ENCODE measurements around a stretch of chr19.

DNA sequence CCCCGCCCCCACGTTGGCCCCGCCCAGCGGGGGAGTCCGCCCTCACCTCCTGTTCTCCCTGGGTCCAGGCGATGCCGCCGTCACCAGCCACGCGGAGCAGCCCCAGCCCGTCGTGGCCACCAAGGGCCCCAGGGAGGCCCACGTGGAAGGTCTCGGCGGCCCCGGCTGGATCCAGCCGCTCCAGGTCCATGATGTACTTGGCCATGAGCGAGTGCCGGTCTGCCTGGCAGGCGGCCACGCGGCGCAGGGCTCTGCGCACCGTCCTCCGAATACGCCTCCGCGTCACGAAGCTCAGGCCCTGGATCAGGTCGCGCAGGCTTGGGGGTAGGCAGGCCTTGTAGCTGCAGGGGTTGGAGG, 5.5 kb downstream of the JAK3 start:
- PRO-cap, 2 experiments, result peak in 1 of 2 experiments; most common plus-strand start position 52 of the sequence (in 1)
- RAMPAGE, long total RNA, 4 experiments, result start-site peak on the minus strand in 1 of 4 experiments, centred at position 203 of the sequence, 17 reads per replicate

GRCh38 chr19:17950038-17951057, 16.6 kb upstream of the KCNN1 start:
- PRO-cap, 2 experiments, result no peak in any of the 2 experiments
- RAMPAGE, long total RNA, 4 experiments, result no peak in any of the 4 experiments

DNA sequence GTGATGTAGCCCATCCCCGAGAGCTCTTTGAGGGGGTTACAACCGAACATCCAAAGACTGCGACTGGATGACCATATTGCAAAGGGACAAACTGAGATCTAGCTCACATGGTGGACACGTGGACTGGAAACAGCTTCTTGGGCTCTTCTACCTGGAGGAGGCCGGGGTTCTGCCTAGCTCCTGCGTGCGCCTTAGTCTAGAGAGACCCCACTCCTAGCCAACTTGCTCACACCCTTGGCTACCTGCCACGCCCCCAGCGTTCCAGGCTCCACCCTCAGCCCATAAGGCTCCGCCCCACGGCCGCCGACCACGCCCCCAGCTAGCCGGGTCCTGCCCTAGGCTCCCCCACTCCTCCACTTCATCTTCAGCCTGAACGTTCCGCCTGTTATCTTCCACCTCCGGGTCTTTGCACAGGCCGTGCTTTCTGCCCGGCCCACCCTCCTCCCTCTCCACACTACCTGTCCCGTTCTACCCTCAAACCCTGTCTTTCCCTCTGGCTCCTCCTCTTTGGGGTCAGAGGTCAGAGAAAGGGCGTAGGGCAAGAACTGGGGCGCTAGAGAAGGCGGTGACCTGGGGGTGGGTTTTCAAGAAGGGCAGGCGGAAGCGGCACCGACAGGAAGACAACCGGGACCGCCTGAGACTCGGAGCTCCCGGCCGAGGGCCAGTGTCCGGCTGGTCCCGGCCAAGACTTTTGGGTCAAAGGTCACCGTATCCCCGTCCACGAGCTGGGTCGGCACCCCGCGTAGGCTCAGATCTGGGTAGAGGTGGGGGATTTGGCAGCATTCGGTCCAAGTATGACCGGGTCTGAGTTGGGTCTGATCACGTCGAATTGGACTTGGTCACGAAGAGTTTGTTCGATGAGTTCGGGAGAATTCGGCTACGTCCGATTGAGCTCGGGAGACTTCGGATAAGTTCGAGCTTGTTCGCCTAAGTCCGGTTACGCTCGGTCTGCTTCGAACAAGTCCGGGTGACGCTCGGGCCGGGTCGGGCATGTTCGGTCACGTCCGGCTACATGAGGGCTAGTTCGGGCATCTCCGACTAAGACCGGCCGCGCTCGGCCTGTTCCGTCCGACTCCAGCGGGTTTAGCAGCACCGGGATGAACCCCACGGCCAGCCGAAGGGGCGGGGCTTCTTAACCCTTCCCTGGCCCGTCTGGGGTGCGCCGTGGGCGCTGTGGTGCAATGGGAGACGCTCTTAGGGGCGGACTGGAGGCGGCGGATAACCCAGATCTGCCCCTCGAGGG, 2.2 kb downstream of the PDE4C start:
- PRO-cap, 2 experiments, result no peak in any of the 2 experiments
- RAMPAGE, long total RNA, 4 experiments, result no peak in any of the 4 experiments

DNA sequence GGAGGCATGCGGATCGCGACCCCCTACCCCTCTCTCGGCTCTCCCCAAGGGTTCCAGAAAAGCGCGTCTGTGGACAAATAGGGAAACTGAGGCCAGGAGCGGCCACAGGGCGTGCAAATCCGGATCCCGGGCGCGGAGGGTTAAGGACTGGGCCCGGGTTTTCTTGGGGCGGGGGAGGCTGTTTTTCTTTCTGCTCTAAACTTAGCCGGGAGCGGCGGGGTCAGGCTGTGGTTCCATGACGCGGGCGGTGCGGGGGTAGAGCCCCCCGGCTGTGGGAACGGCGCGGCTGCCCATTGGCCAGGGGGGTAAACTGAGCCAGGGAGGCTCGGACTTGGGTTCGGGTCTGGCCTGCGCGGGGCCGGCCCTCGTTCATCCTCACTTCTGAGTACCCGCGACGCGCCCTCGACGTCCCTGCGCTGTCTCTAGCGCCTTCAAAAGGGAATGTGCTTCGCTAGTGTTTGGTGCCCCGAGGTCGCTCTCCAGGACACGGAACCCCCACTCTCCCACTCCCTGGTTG, 1.3 kb downstream of the PDE4C start:
- PRO-cap, 2 experiments, result no peak in any of the 2 experiments
- RAMPAGE, long total RNA, 4 experiments, result no peak in any of the 4 experiments

DNA sequence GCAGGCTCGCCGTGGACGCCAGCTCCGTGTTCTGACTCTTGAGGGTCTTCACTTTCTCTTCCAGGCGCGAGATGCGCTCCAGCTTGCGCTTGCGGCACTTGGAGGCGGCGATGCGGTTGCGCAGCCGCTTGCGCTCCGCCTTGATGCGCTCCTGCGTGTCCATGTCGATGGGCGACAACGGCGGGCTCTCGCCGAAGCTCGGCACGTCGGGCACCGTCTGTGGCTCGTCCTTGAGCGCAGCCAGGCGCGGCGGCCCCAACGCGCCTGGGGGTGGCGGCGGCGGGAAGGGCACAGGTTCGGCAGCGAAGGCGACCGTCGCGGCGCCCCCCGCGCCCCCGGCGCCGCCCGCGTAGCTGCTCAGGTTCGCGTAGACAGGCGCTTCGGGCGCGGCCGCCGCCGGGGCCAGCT, 882 bp downstream of the JUND start:
- PRO-cap, 2 experiments, result no peak in any of the 2 experiments
- RAMPAGE, long total RNA, 4 experiments, result no peak in any of the 4 experiments

- PRO-cap, 2 experiments, result peak in 2 of 2 experiments; most common plus-strand start chr19:18293246 (in 2); most common minus-strand start chr19:18292495 (in 1)
- RAMPAGE, long total RNA, 4 experiments, result start-site peak on the plus strand in 1 of 4 experiments, at chr19:18293201-18293245 at its widest, 7 reads per replicate
Measured at GRCh38 chr19:18292436-18293342, 11.3 kb upstream of the JUND start.

- PRO-cap, 2 experiments, result no peak in any of the 2 experiments
- RAMPAGE, long total RNA, 4 experiments, result no peak in any of the 4 experiments
Measured at GRCh38 chr19:18391355-18391925, 5.5 kb downstream of the GDF15 start.

DNA sequence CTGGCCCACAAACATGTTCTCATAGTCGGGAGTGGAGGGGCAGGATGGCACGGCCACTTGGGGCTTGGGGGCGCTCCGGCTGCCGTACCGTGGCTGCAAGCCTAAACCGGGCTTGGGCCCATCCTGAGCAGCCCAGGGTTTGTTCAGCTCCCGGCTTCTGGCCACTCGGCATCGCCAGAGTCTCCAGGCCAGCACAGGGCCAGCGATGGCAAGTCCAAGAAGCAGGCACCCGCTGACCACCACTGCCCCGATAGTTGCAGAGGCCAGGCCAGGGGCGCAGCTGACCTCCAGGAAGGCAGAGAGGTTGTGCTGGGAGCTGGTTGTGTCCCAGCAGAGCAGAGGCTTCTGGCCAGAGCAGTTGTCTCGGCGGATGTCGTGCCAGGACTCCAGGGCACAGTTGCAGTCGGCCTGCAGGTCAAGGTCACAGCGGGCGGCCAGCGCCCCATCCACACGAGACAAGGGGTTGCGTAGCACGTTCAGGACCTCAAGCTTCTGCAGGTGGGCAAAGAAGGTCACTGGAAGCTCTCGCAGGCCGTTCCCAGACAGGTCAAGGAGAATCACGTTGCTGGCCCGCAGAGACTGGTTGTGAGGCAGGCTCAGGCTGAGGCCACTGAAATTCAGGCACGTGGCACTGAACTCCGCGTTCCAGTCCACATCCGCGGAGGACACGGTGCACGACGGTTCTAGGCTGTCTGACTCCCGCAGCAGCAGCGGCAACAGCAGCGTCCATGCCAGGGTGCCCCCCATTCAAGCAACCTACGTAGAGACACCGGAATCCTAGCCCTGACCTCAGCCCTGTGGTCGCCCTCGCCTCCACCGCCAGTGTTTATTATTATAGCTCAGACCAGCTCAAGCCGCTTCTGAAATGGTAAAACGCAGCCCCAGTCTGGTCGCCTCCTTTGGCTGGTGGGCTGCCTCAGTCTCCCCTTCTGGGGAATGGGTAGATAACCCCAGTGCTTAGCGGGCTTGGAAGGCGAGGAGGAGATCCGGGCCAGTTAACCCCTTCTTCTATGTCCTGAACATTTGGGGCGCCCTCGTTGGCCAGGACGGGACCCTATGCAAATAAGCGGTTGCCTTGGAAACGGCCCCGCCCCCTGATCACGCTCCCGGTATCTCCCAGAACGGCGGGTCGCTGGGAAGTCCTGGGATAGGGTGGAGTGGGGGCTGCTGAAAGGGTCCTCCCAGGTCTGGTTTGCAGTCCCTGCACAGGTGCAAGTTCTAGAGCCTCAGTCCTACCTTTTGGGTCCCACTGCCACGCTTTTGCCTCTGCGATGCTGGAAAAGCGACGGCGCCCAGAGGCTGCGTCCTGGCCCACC, 747 bp downstream of the LRRC25 start:
- PRO-cap, 2 experiments, result no peak in any of the 2 experiments
- RAMPAGE, long total RNA, 4 experiments, result no peak in any of the 4 experiments

GRCh38 chr19:18455894-18456231, 17.9 kb upstream of the ISYNA1 start:
- PRO-cap, 2 experiments, result no peak in any of the 2 experiments
- RAMPAGE, long total RNA, 4 experiments, result no peak in any of the 4 experiments

DNA sequence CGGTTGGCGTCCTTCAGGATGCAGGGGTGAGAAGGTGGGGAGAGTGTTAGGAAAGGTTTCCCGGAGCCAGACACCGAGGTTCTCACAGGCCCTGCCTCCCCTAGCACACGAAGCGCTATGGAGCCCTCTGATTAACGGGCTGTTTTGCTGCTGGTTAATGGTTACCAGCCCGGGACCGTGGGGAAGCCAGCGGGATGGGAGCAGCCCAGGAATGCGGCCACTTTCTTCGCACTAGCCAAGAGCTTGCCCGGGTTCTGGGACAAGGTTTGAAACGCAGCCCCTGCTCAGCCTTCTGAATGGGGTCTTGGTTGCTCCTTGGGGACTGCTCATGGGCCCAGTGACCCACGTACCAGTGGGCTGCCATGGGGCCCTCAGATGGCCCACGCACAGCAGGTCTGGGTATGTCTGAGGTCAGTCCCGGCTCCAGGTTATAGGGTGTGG, 31.3 kb upstream of the ISYNA1 start:
- PRO-cap, 2 experiments, result no peak in any of the 2 experiments
- RAMPAGE, long total RNA, 4 experiments, result no peak in any of the 4 experiments

GRCh38 chr19:18487919-18488782, 33.7 kb downstream of the ELL start:
- PRO-cap, 2 experiments, result no peak in any of the 2 experiments
- RAMPAGE, long total RNA, 4 experiments, result no peak in any of the 4 experiments

GRCh38 chr19:18492797-18493294, 29.0 kb downstream of the ELL start:
- PRO-cap, 2 experiments, result no peak in any of the 2 experiments
- RAMPAGE, long total RNA, 4 experiments, result no peak in any of the 4 experiments

GRCh38 chr19:18596591-18597057, 8.0 kb downstream of the REX1BD start:
- PRO-cap, 2 experiments, result no peak in any of the 2 experiments
- RAMPAGE, long total RNA, 4 experiments, result no peak in any of the 4 experiments

- PRO-cap, 2 experiments, result no peak in any of the 2 experiments
- RAMPAGE, long total RNA, 4 experiments, result no peak in any of the 4 experiments
Measured at GRCh38 chr19:18611444-18612202, 1.0 kb upstream of the TMEM59L start.

DNA sequence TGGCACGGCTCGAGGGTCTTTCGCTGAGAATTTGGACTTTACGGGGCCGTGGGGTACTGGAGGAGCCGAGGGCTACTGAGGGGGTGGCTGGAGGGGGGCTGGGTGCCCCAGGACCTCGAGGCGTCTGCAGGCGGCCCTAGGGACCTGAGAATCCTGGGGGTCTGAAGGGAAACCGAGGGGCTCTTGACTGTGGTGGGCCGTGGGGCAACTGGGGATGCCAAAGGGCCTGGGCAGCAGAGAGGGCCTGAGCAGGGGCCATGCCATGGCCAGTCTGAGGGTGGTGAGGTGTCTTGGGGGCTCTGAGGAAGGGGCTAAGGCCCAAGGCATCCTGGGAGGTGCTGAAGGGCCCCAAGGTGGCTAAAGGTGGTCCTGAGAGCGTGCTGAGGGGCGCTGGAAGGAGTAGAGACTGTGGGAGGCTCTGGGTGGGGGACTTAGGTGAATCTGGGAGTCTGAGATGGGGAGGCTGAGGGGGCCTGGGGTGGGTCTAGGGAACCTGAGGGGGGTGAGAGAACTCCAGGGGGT, 465 bp downstream of the KLHL26 start:
- PRO-cap, 2 experiments, result no peak in any of the 2 experiments
- RAMPAGE, long total RNA, 4 experiments, result no peak in any of the 4 experiments

DNA sequence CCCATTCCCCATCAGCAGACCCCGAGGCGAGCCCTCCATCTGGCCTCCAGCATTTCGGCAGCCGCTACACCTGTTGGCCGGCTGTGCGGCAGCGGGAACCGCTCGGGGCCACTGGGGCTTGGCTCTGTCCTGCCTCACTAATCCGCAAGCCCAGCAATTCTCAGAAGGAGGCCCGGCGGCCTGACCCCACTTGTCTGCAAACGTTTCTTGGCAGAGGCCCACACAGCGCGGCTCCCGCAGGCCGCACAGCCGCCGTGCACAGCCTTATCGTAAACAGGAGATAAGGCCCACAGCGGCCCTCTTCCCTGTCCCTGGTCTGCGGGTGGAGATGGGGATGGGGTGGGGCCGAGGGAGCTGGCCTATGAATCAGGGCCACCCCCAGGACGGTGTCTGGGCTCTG, 47.9 kb downstream of the COMP start:
- PRO-cap, 2 experiments, result no peak in any of the 2 experiments
- RAMPAGE, long total RNA, 4 experiments, result no peak in any of the 4 experiments

- PRO-cap, 2 experiments, result no peak in any of the 2 experiments
- RAMPAGE, long total RNA, 4 experiments, result no peak in any of the 4 experiments
Measured at GRCh38 chr19:18789719-18790464, 1.2 kb downstream of the COMP start.

- PRO-cap, 2 experiments, result no peak in any of the 2 experiments
- RAMPAGE, long total RNA, 4 experiments, result no peak in any of the 4 experiments
Measured at GRCh38 chr19:18850396-18850986, 18.7 kb downstream of the UPF1 start.

DNA sequence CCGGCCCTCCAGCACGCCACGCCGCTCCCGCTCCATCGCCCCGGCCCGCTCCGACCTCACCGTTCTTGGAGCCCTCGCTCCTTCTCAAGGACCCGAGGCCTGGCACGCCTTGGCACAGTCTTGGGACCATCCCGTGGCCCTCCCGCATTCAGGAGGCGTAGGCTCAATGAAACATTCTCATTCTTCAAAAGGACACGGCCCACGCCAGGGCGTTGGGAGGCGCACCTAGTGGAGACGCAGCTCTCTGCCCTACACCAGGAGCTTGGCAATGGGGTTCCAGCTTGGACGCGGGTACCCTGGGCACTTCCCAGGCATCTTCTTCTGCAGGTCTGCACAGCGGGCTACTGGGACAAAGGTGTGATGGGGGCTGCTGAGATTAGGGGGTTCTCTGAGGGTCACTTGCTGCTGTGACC, 549 bp upstream of the CERS1 start:
- PRO-cap, 2 experiments, result no peak in any of the 2 experiments
- RAMPAGE, long total RNA, 4 experiments, result no peak in any of the 4 experiments

DNA sequence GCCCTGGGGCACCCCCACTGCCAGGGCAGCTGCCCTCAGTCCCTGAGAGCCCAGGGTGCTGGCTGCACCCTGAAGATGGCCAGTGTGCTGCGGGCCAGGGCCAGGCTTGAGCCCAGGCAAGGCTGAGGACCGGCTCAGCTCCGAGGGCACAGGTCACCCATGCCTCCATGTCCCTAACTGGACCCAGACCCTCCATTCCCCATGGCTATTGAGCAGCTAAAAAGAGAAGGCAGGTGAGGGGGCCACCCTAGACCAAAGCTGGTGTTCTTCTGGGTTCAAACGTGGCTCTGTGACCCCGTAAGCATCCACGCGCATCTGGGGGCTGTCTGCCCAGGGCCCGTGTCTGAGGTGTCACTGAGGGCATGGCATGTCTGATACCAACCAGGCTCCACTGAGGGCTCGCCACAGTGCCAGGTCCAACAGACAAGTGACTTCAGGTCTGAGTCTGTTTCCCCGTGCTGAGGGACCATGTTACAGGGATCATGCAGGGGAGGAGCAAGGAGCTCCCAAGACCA, 11.6 kb downstream of the COPE start:
- PRO-cap, 2 experiments, result no peak in any of the 2 experiments
- RAMPAGE, long total RNA, 4 experiments, result no peak in any of the 4 experiments

Data from upper lobe of left lung (tissue), 5 donors.